Measurements from ENCODE around the gene MAPRE3.

GRCh38 chr2:25419906-25420151 lies 78.1 kb upstream of the DNMT3A start:
- RAMPAGE, long total RNA, result no peak
- RRBS, result no CpG with 5 or more reads among the region's 5 CpGs

DNA sequence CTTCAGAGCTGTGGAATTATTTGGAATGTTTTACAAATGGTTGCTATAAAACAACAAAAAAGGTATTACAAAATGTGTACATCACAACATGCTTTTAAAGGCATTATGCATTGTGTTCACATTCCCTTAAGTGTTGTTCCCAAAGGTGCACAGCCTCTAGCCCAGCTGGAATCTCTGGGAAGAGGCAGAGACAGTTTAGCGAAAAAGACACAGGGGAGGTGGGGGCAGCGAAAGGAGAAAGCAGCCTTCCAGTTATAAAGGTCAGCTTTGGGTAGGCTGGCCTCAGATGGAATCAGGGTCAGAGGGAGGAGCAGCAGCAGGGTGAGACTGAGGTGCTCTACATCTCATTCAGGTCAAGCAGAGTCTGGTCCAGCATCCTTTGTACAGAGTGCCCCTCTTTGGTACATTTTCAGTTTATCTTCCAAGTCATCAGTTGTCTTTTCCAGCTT lies 68.7 kb downstream of the ASXL2 start:
- RAMPAGE, long total RNA, result no peak
- RRBS, result no CpG with 5 or more reads among the region's 2 CpGs

DNA sequence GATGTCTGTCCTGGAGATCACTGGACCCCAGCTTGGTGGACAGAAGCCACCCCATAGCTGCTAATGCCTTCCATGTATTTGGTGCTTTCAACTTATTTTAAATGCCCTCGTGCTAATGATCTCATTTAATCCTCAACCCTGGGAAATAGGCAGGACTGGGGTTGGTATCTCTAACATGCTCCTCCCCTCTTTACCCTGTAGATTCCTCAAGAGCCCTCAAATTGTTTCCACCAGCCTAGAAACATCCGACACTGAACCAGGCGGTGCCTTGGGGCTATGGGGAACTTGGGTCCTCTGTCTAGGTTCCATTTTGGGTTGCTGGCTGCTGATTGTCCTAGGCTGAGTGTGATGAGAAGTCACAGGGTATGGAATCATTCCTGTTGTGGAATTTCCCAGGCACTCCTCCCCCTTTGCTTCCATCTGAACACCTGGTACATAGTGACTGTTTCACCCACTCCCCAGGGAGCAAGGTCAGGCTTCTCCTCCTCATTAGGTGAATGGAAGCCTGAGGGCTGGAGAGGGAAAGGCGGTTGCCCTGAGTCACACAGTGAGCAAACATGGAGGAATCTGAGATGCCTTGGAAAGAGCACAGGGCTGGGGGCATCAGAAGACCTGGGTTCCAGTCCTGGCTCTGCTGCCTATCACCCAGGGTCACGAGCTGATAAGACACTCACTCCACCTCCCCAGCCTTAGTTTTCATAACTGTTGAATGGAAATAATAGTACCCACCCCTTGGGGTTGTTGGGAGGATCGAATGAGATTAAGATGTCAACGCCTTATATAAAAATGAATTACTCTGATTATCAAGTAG lies 4.5 kb downstream of the KIF3C start:
- RAMPAGE, long total RNA, result no peak
- RRBS, result no CpG with 5 or more reads among the region's 7 CpGs

- RAMPAGE, long total RNA, result no peak
- RRBS, result no CpG with 5 or more reads among the region's 2 CpGs
Measured at GRCh38 chr2:26074891-26075246, 41.0 kb downstream of the RAB10 start.

DNA sequence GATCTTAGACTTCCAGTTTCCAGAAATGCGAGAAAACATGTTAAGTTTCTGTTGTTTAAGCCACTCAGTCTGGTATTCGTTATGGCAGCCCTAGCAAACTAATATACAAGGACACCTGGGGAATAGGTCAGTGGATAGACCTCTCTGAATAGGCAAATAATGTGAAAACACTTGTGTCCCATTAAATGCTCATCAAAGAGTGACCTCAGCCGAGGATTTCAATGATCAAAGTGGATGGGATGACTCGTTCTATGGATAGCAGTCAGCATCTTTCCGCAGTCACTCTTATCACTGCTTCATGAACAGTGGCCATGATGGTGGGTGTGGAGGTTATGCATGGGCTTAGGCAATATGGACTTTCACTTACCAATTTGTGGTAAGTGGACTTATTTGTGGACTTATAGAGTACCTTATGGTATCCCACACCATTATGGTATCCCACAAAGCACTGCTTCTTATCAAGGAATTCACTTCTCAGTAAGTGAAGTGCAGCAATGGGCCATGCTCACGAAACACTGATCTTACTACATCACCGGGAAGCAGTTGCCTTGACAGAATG lies 22.1 kb downstream of the HADHA start:
- RAMPAGE, long total RNA, result no peak
- RRBS, result no CpG with 5 or more reads among the region's 7 CpGs

DNA sequence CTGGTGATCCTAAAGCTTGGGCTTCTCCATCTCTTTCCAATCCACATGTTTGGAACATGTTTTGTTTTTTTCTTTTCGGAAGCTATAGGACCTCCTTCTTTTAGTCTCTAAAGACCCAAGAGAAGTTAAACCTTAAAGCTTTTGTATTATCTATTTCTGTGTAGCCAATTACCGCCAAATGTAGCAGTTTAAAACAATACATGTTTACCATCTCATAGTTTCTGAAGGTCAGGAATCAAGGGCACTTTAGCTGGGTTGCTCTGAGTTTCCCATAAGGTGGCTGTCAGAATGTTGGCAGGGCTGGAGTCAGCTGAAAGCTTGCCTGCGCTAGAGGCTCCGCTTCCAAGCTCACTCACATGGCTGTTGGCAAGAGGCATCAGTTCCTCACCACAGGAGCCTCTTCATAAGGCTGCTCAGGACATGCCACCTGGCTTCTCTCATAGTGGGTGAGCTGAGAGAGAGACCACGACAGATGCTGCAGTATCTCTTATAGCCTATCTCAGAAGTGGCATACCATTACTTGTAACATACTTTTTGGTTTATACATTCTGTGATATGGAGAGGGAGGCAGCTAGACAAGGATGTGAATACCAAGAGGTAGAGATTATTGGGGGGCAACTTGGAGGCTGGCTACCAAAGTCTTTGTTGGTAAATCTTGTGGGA lies 7.1 kb downstream of the HADHB start:
- RAMPAGE, long total RNA, result no peak
- RRBS, result no CpG with 5 or more reads among the region's 5 CpGs

- RAMPAGE, long total RNA, result no peak
- RRBS, result no CpG with 5 or more reads among the region's 30 CpGs
Measured at GRCh38 chr2:26345256-26345910, 560 bp upstream of the SELENOI start.

DNA sequence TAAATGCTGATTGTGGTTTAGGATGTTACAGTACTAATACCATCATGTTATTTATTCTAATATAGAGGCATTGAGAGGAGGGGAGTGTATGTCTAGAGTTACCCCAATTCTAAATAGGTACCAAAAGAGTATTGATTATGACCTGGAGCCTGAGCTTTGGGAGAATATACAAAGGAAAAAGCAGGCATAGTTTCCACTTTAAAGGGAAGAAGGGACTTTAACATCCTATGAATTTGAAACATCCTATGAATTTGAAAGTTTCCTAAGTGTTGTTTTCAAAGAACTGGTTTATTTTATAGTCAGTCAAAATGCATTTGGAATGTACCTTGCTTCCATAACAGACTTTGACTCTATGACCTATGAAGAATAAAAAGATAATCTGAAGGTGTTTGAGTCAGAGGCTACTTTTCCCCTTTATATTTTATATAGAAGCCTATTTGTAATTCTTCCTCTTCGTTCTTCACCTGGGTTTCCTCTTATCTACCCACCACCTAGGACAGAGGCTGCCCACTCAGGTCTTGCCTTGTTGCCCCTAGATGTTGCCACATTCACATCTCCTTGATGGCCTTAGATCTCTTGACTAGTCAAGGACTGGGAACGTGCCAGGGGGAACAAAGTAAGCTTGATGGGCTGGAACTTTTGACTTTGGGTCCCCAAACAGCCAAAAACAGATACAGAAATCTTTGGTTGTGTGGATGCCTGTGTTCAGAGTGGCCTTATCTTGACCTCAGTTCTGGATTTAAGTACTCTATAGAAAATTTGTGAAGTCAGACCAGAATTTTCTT lies 9.5 kb upstream of the DRC1 start:
- RAMPAGE, long total RNA, result no peak
- RRBS, result no CpG with 5 or more reads among the region's 2 CpGs

- RAMPAGE, long total RNA, result no peak
- RRBS, result no CpG with 5 or more reads among the region's 6 CpGs
Measured at GRCh38 chr2:26463518-26463987, 61.8 kb downstream of the DRC1 start.

DNA sequence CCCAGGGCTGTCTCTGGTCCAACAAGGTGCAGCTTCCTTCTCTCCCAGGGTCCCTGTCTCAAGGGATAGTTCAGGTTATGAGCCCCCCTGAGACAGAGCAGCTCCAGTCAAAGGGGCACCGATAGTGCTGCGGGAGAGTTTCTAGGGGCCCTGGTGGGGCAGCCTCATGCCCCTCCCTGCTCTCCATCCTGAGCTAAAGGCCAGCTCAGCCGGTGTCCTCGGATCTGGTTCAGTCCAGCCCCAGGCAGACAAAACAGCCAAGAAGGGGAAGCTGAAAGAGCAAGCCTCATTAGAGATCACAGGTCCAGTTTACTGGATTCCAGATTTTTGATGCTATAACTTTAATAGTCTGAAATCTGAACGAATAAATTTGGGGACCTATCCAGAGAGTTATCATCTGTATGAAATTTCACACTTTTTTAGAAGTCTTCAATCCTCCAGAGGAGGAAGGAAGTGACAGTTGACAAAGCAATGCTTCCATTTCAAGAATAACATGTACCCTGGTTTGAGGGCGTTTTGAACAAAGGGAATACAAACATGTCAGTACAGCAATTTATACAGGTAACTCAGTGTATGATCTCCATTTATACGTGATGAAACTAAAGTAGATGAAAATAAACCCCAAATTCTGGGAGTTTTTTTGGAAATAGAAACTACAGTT lies 36.4 kb downstream of the FAM166C start:
- RAMPAGE, long total RNA, result no peak
- RRBS, result no CpG with 5 or more reads among the region's 7 CpGs

- RAMPAGE, long total RNA, result no peak
- RRBS, result no CpG with 5 or more reads among the region's 16 CpGs
Measured at GRCh38 chr2:26609753-26610576, 31.2 kb downstream of the CIB4 start.

DNA sequence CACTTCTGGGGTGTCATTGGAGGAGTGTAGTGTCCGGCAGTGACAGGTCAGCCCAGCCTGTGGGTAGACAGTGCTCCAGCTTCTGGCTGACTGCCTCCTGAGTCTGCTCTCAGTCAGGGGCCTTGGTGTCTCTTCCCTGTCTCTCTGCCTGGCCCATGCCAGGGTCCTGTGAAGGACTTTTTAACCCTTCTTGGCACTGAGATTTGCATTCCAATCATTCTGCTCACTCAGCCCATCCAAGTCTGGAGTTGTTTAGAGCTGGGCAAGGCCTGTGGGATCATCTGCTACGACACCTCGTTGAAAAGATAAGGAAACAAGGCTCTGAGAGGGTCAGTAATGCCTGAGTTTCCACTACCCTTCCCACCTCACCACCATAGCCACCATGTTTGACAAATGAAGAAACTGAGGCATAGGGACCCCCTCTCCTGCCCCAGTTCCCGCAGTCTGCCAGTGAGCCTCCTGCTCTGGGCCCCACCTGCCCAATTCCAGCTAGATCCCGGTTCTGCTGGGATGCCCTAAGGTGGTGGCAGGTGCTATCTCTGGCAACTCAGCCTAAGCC lies 1.2 kb upstream of the KCNK3 start:
- RAMPAGE, long total RNA, result no peak
- RRBS, result no CpG with 5 or more reads among the region's 5 CpGs

GRCh38 chr2:26692213-26692598 lies 316 bp upstream of the KCNK3 start:
- RAMPAGE, long total RNA, result no peak
- RRBS, result 32% methylated on average over 6 of the region's 16 CpGs

GRCh38 chr2:26792604-26793379 lies 6.9 kb downstream of the CENPA start:
- RAMPAGE, long total RNA, result no peak
- RRBS, result no CpG with 5 or more reads among the region's 9 CpGs

DNA sequence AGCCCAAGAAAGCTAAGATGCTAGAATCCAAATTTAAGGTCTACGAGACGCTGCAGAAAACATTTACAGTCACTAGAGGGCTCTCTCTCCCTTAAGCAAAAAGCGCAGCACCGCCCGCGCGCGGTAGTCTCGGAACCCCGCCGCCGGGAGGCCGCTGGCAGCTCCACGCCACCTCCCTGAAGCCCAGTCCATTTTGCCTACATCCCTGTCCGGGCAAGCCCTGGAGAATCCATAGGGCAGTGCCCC lies 1.6 kb upstream of the DPYSL5 start:
- RAMPAGE, long total RNA, result no peak
- RRBS, result 3% methylated on average over 4 of the region's 15 CpGs

DNA sequence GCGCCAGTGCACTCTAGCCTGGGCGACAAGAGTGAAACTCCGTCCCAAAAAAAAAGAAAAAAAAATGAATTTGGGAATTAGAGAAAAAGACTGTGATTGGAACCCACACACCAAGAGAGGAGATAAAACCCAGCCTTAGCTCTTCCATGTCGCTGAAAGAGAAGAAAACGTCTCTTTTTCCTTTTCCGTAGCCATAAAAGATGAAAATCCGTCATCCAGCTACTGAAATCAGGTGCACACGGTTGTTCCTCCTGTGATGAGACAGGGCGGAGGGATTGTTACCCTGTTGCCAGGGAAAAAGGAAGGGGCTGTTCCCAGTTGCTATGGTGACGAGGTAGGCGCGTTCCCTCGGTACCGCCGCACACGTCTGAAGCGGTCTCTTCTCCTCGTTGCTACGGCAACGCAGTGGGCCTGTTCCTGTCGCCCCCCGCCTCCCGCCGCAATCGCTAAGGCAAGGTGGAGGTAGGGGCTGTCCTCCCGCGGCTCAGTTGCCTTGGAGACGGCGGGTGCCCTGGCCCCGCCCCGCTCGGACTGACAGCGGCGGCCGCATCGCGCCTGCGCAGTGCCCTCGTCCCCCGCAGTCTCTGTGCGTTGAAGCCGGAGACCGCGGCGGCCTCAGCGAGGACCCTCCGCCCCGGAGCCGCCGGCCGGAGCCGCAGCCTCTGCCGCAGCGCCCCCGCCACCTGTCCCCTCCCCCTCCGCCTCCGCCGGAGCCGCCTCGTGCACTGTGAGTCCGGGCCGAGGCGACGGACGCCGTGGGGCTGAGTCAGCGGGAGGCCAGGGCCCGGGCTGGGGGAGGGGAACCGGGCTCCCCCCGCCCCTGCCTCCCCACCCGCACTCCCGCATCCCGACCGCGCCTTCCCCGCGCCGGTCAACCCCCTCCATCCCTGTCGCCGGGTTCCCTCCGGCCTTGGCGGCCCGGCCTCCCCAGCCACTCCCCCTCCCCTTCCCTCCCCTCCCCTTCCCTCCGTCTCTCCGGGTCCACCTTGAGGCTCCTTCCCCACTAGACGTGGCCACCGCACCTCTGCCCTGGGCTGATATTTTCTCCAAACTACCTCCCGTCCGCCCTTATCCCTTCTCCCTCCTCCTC lies at the start of gene MAPRE3:
Gene MAPRE3 (plus strand): TSS at position 562 of the 1,090 bp plus-strand sequence.
- RAMPAGE, long total RNA, result no peak
- RRBS, result 2% methylated on average over 35 of the region's 89 CpGs

GRCh38 chr2:27021431-27022171 lies 11.2 kb upstream of the TMEM214 start:
- RAMPAGE, long total RNA, result no peak
- RRBS, result no CpG with 5 or more reads among the region's 9 CpGs

GRCh38 chr2:27022172-27022351 lies 10.7 kb upstream of the TMEM214 start:
- RAMPAGE, long total RNA, result no peak
- RRBS, result no CpG with 5 or more reads among the region's 3 CpGs

GRCh38 chr2:27096985-27097532 lies 10.5 kb downstream of the KHK start:
- RAMPAGE, long total RNA, result no peak
- RRBS, result 68% methylated on average over 3 of the region's 10 CpGs

DNA sequence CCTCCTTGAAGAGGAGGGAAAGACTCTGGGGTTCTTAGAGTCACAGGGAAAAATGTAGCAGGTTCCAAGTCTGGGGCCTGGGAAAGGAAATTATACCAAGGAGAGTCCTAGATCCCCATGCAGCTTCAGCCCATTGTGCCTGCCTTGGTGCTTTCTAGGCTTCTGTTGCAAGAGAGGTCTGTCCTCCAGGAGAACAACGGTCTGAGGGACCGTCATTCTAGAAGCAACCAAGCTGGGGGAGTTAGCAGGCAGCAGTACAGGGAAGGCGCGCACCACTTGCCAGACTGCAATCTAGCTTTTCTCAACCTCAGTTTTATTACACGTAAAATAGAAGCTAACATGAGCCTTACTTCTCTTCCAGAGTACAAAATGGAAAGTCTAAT lies 1.8 kb downstream of the TCF23 start:
- RAMPAGE, long total RNA, result no peak
- RRBS, result no CpG with 5 or more reads among the region's 5 CpGs